ENCODE results near the gene CALML6.

DNA sequence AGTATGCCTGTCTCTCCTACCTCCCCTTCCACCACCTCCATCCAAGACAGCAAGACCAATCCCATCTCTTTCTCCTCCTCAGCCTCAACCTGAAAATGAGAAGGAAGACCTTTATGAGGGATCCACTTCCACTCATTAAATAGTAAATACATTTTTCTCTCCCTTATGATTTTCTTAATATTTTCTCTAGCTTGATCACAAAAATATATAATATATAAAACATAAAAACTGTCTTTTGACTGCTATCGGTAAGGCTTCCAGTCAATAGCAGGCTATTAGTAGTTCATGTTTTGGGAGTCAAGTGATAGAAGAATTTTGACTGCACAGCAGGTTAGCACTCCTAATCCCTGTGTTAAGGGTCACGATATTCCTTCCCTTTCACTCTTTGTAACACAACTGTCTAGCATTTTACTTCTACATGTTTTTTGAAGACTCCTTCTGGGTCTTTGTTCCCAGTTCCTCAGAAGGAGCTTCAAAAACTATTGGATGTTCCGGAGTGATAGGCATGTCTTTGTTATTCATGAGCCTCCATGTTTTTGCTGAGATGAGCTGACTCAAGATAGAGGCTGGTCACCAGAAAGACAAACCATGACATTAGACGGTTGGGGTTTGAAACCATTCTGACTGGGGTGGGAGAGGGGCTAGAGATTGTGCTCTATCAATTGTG, 42.3 kb downstream of the GNB1 start:
- PRO-cap, 2 experiments: no peak in any of the 2 experiments

GRCh38 chr1:1858998-1859641, 31.8 kb downstream of the GNB1 start:
- PRO-cap, 2 experiments: no peak in any of the 2 experiments

- PRO-cap, 2 experiments: no peak in any of the 2 experiments
Measured at GRCh38 chr1:1863324-1863932, 27.5 kb downstream of the GNB1 start.

GRCh38 chr1:1874682-1875107, 16.2 kb downstream of the GNB1 start:
- PRO-cap, 2 experiments: no peak in any of the 2 experiments

- PRO-cap, 2 experiments: no peak in any of the 2 experiments
Measured at GRCh38 chr1:1875689-1876249, 15.1 kb downstream of the GNB1 start.

- PRO-cap, 2 experiments: no peak in any of the 2 experiments
Measured at GRCh38 chr1:1906192-1906558, 8.9 kb upstream of the CALML6 start.

DNA sequence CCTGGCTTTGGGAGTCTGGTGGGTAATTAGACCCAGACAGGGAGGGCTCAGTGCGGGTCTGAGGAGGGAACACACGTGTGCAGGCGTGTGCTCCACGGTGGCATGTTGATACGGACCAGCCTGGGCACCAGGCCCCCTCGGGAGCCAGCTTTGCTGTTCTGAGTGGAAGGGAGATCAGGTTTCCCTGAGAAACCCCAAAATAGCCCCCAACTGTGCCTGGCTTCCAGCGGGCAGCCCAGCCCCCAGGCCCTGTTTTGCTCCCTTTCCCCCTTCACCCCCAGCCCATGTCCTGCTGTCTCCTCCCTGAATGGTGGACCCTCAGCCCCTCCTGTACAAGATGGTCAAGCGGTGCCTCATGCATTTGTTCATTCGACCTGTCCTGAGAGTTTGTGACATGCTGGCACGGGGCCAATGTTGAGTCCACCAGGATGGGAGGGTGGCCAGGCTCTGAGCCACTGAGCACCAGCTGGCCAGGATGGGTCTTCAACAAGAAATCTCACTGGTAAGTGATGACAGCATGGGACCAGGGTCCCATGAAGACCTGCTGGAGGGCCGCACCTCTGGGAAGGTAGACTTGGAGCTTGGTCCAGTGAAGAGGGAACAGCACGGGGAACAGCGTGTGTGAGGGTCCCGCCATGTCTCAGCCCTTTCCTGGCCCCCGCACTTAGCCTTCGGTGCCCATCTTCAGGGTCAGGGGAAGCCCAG, at the start of gene CALML6:
TSS of gene CALML6 (plus strand) at position 455 of the 705 bp plus-strand sequence.
- PRO-cap, 2 experiments: no peak in any of the 2 experiments

DNA sequence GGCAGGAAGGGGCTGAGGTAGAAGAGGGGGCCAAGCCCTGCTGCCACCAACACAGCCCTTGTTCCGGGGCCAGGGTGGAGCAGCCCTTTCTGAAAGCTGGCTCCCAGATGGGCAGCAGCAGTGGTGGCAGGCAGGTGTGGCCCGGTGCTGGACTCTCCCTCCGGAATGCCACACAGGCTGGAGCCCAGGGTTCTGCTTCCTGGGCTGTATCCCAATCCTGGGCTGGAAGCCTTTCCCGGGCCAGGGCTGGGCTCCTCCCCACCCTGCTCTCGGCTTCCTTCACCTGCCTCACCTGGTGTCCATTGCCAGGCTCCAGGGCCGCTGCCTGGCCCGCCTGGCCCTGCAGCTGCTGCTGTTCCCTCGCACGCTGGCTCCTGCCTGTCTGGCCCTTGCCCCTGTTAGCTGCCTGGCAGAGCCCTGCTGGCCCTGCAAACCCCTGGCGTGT, 793 bp downstream of the CALML6 start:
- PRO-cap, 2 experiments: no peak in any of the 2 experiments

- PRO-cap, 2 experiments: no peak in any of the 2 experiments
Measured at GRCh38 chr1:1954699-1955213, 35.7 kb upstream of the TMEM52 start.

GRCh38 chr1:2048396-2048647, 1.9 kb upstream of the PRKCZ start:
- PRO-cap, 2 experiments: peak in 2 of 2 experiments; most common plus-strand start chr1:2048512 (in 1); most common minus-strand start chr1:2048456 (in 2)

DNA sequence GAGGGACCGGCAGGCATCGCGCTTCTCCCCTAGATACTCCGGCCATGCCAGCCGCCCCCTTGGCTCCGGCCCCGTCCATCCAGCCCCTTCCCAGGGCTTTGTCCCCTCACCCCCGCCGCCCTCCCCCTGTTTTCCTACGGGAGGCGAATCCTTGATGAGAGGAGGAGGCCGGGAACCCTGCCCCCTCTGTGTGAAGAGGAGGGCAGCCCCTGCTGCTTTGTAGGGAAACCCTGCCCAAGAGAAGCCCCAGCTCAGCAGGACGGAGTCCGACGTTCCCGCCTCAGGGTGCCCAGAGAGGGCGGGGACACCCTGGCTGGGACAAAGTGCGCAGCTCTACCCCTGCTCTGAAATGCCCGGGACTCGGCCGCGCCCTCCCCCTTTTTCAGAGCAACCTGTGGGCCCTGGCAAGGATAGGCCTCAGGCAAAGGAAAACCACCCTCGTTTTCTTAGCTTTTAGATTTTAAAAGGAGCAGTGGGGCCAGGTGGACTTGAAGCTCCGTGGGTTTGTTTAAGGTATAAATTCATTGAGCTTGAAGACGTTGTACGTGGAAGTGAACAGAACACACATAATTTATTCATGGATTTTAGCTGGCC, 42.0 kb downstream of the PRKCZ start:
- PRO-cap, 2 experiments: no peak in any of the 2 experiments

DNA sequence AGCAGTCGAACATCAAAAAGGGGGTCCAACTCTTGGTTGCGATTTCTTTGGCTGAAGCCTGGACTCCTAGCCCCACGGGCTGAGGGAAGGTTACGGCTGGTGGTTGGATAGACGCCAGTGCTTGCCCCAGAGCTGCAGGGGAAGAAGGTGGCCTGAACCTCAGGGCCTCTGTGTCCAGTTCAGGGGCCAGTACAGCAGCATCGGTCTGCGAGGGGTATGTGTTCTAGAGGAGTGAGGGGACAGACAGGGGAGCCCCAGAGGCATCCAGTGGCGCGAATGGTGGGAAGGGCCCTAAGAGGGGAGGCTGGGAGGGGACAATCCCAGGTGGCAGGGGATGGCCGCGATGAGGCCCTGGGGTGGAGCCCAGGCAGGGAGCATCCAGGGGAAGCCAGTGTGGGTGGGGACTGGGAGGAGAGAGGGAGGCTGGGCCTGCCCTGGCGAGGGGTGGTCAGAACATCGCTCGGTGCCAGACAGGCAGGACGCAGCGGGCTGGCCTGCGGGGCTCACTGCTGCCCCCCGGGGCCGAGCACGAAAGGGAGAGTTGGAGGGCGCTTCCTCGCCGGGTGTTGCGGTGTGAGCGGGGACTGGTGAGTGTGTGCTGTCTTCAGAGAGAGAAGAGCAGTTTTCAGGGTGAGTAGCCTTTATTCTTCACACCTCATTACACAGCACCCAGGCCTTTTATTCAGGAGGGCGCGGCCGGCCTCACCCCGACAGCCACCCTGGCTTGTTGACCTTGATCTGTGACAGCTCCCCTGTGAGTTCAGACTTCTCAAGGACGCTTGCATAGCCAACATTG, 54.3 kb downstream of the PRKCZ start:
- PRO-cap, 2 experiments: no peak in any of the 2 experiments

DNA sequence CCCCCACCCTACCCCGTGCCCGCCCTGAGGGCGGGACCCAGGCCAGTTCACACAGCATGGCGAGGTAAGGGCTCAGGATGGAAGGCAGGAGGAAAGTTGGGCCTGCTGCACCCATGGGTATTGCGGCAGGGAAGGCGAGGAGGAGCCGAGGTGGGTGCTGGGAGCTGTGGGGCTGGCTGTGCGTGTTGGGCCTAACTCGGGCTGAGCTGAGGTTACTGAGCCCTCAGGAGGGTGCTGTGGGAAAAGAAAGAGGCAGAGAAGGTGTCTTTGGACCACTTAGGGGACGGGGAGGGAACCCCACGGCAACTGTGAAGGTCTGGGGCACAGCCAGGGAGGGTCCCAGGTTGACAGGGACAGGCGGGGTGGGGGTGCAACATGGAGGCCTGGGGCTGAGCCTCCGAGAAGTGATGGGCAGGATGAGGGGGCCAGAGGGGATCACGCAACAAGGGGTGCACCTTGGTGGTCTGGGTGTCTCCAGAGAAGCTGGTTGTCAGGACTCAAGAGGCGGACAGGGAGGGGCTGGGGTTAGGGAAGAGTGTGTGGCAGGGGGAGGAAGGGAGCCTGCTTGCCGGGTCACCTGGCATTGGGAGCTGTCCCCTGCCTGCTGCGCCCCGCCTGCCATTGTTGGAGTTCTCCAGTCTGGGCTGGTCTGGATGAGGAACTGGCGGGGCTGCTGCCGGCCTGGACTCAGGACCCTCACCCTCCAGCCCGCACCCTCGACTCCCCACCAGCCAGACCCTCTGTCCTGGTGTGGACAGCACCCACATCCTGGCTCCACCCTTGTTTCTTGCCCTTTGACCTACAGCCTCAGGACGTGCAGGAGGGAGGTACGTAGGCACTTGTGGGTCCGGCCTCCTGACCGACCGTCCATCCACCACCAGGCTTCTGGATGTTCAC, 61.0 kb downstream of the PRKCZ start:
- PRO-cap, 2 experiments: no peak in any of the 2 experiments

DNA sequence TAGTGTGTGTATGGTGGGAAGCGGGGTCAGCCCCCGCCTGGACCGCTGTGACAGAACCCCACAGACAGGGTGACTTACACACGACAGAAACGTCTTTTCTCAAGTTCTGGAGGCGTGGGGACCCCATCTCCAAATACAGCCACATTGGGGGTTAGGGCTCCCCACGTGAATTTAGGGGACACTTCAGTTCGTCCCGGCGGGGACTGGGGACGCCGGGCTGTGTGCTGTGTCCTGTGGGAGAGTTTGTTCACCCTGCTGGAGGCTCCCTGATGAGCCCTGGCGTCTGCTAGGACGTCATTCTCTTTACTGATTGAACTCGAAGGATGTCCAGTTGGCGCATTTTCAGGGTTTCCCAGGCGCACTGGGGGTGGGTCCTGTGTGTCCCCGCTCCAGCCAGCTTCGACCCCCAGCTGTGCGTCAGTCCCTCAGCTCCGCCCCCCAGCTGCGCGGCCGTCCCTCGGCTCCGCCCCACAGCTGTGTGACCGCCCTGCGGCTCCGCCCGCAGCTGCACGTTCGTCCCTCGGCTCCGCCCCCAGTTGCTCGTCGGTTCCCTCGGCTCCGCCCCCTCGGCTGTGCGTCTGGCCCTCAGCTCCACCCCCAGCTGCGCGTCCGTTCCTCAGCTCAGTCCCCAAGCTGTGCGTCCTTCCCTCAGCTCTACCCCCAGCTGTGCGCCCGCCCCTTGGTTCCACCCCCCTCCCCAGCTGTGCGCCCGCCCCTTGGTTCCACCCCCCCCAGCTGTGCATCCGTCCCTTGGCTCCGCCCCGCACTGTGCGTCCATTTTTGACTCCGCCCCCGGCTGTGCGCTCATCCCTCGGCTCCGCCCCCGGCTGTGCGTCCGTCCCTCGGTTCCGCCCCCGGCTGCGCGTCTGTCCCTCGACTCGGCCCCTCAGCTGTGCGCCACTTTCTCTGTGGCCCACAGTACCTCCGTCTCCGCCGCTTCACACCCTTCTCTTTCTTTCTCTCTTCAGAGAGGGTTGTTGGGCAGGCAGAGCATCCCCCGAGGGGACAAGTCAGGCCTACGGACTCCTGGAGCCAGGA, 61.4 kb downstream of the FAAP20 start:
- PRO-cap, 2 experiments: peak in 2 of 2 experiments; most common minus-strand start position 305 of the sequence (in 2)

DNA sequence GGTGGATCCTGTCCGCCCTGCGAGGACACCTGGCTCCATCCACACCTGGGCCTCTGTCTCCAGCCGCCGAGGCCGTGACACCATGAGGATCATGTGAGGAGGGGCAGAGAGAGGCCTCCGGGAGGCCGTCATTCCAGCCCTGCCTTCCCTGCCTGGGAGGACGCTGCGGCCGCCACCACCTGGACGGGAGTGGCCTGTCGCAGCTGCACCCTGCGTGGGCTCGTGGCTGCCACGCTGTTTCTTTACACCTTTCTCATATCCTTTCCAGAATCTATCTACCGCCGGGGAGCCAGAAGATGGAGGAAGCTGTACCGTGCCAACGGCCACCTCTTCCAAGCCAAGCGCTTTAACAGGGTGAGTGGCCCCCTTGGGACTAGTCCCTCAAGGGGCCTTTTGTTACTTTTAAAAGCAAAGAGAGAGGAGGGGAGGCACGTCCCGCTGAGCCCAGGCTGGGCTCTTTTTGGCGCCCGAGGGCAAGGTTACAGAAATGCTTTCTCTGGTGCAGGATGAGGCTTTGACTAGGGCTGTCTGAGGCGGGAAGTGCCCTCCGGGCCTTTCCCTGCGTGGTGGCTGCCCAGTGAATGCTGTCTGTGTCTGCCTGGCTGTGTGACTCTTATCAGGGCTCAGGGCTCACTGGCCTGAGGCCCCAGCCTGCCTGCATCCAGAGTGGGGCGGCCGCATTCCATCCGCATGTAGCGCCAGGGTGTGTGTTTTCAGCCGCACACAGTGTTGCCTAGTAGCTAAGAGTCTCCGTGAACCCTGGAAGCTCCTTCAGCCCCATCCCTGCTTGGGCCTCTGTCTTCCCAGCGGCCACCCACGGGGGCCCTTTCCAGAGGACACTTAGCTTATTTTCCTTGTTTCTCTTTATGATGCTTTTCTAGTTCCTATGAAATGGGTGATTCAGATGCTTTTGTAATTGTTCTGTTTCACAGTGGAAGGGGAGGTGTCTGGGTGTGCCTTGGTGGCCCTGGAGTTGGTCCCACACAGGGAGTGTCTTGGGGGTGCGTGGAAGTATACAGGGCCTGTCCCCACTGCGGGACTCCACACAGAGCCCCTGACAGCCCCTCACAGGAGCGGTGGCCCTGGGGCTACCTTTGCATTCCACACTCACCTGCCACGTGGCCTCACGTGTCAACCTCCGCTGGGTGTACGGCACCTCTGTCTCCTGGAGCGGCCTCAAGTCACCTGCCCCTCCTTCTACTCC, 59.2 kb downstream of the FAAP20 start:
- PRO-cap, 2 experiments: no peak in any of the 2 experiments

- PRO-cap, 2 experiments: no peak in any of the 2 experiments
Measured at GRCh38 chr1:2182231-2182843, 12.2 kb downstream of the FAAP20 start.

DNA sequence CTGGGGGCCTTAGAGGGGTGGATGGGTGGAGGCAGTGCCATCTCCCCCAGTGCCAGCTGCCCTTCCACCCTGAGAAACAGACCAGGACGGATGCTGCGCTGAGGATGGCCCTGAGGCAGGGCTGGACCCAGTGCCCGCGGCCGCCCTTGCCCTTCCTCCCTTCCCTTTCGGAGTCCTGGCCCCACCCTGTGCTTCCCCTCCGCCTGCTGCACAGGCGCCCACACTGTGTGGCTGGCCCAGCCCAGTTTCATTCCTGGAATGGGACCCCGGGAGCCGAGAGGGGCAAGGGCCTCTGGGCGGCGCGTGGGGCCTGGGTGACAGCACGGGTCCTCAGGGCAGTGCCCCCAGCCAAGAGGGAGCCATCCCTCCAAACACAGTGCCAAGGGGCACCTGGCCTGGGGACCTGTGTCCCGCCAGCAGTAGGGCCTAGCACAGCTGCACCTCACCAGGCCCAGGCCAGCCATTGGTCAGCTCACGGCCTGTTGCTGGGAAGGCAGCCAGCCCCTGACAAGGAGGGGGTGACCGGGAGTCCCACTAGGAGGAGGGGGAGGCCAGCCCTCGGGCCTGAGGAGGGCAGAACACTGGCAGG, 13.4 kb upstream of the SKI start:
- PRO-cap, 2 experiments: no peak in any of the 2 experiments

GRCh38 chr1:2226762-2227764, 1.1 kb upstream of the SKI start:
- PRO-cap, 2 experiments: peak in 2 of 2 experiments; most common minus-strand start chr1:2227653 (in 1)

DNA sequence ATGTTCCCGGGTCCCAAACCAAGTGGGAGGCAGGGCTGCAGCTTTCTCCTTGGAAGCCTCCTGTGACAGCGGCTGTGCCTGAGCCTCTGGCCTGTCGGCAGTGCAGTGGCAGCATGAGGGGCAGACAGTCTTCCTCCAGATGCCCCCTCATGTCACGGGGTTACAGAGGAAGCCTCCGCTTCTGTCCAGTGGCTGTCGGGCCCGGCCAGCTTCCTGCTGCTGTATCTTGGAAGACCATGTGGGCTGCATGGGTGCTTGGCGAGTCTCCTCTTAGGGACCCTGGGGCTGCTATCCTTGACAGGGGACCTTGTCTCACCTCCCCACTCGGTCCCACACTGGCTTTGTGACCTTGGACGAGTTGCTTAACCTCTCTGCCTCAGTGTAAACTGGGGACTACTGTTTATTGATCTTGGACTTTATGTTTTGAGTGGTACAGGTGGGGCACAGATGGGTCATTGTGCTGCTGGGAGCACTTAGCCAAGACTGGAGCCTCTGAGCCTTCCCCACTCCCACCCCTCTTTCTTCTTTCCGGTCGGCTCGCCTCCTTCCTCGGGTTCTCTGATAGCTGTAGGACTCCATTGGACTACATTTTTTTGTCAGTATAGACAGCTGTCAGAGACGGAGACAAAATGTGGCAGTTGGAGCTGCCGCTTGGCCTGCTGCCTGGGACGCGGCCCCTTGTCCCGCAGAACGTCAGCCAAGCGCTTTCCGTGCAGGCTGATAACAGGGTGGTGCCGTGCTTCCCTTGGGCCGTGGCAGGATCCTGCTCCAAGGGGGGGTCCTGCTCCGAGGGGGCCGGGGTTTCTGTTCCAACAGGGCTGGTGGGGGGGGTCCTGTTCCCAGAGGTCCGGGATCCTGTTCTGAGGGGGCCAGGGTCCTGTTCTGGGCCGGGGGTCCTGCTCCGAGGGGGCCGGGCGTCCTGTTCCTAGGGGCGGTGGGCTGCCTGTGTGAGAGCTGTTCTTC, 4.6 kb downstream of the SKI start:
- PRO-cap, 2 experiments: no peak in any of the 2 experiments

DNA sequence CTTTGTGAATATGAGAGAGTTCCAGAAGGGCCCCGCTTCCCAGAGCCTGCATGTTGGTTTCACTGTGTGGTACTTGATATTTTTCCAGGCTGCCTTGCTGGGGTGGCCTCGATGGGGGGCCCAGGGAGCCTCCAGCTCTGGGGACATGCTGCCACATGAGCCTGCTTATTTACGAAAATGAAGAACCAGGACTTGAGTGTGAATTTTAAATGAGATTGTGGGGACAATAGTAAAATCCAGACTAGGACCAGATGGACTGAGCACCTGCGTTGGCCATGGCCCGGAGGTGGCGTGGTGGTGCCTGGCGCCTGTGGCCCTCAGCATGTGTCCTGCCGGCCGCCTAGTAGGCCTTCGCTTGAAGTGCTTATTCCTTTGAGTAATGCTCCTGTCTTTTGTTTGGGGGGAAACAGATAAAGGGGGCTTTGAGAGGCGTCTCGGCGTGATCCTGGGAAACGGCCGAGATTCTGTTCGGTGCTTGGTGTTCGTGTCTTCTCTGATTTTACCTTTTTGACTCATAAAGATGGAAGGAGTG, 7.5 kb downstream of the SKI start:
- PRO-cap, 2 experiments: no peak in any of the 2 experiments